Epithelial cell of alveolus of lung (primary cell): ENCODE measurements around the genes AMFR, MT1M, MT1B, SLC12A3 and CX3CL1.

DNA sequence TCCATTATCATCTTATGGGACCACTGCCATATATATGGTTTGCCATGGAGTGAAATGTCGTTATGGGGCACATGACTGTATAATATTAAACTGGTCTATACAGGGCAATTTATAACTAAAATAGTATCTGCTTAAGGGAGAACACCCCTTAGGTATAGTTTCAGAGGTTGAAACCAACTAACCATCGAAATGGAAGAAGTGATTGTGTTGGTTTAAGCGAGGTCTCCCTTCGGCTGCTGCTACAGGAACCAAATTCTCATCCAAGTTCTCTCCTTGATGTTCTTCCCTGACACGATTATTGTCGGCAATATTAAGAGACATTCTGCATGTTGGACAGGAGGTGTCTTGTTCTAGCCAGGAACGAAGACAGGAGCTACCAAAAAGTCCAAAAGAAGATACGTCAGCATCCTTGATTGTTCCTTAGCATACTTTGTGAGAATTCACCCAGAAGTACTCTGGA, 36.3 kb downstream of the AMFR start:
- RAMPAGE, long total RNA, result no peak
- RRBS, result no CpG with 5 or more reads among the region's 8 CpGs

DNA sequence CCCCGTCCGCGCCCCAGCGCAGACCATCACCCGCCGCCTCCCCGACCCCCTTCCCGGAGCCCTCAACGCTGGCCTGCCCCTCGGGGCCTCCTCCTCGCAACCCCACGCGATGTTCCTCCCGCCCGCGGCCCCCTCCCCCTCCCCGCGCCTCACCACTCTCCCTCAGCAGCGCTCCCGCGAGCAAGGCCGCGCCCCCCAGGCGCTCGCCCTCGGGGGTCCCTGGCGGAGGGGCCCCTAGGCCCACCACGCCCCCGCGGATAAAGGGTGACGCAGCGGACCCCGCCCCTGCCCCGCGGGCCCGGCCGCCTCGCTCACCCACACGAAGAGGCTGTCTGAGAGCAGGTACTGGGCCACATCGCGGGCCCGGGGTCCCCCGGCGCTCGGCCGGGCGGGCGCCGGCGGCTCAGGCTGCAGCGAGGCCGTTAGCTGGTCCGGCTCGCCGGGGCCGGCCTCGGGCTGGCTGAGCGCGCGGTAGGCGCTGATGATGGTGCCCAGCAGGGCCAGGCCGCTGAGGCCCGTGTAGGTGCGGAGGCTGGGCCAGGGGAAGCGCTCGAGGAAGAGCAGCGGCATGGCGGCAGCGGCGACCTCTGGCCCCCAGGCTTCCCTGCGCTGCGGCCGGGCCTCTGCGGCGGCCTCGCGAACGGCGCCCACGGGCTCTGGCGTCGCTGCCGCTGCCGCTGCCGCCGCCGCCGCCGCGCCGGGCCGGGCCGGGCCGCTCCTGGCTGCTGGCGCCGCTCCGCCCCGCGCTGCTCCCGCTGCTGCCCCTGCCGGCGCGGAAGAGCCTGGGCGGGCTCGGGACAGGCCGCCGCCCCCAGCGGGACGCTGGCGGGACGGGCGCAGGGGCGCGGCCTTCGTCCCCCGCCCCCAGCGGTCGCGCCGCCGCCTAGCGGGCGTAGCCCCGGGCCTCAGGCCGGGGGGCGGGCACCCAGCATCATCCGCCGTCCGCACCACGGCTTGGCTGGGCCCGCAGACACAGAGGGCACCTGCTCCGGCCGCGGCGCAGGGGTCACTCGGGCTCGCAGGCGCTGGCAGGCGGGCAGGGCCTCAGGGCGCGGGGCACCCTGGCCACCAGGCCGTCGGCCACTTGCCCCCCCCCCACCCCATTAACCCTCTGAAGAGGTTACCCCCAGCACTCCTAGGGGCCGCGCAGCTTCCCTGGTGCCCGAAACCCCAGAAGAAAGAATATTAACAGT, at the start of gene AMFR:
AMFR (minus strand) TSS at position 788 of the 1,193 bp plus-strand sequence.
- RAMPAGE, long total RNA, result no peak
- RRBS, result 2% methylated on average over 40 of the region's 146 CpGs

DNA sequence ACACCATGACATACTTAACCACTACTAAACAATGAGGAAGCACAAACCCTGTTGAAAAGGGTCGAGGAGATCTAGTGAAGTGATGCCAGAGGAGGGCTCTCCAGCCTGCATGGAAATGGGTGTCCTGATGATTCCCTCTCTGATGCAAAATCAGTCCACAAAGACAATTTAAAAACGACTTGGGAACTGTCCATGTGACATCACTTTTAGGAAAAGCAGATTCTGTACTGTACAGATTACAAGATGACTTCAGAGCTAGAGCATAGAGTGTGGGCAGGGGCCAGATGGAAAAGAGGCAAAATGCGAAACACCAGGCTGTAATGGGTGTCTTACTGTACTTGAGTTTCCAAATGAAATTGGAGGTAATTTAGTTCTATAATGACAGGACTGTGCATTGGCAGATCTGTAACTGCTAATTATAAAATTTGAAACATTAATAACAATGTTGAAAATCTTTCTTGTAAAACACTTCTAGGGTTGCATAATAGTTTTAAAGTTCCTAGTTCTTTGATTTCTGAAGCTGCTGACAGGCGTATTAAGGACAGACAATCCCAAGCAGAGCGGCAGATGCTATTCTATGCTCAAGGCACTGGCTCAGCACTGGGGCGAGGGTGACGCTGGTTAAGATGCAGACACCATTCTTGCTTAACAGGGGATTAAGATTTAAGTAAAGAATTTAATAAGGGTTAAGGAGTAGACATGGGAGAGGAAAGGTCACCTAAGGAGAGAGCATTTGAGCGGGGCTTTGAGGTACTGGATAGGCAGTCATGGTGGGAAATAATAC, 29.5 kb downstream of the OGFOD1 start:
- RAMPAGE, long total RNA, result no peak
- RRBS, result no CpG with 5 or more reads among the region's 8 CpGs

- RAMPAGE, long total RNA, result no peak
- RRBS, result 2% methylated on average over 24 of the region's 43 CpGs
These were observed at the start of gene MT1M for GRCh38 chr16:56632361-56633217. Gene MT1M, plus strand, starts transcription at chr16:56632659.

DNA sequence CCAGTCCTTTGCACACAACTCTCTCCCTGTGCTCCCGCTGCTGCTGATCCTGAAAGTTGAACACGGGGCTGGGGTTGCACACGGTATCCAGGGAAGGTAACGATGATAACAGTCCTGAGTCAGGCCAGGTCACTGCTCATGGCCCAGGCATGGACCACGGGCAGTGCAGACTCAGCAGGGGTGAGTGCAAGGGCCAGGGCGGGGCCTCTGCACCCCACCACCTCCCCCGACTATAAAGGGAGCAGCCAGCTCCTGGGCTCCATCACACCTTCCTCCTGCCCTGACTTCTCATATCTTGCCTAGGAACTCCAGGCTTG, at the start of gene MT1B:
MT1B (plus strand) TSS at position 262 of the 317 bp plus-strand sequence.
- RAMPAGE, long total RNA, result no peak
- RRBS, result no CpG with 5 or more reads among the region's 7 CpGs

- RAMPAGE, long total RNA, result no peak
- RRBS, result no CpG with 5 or more reads among the region's 10 CpGs
These were observed 337 bp downstream of the MT1X start for GRCh38 chr16:56682550-56683063.

GRCh38 chr16:56865078-56865515, at the start of gene SLC12A3:
Gene SLC12A3, plus strand, starts transcription at chr16:56865207.
- RAMPAGE, long total RNA, result no peak
- RRBS, result no CpG with 5 or more reads among the region's 16 CpGs

GRCh38 chr16:56872800-56873284, 7.8 kb downstream of the SLC12A3 start:
- RAMPAGE, long total RNA, result no peak
- RRBS, result no CpG with 5 or more reads among the region's 6 CpGs

DNA sequence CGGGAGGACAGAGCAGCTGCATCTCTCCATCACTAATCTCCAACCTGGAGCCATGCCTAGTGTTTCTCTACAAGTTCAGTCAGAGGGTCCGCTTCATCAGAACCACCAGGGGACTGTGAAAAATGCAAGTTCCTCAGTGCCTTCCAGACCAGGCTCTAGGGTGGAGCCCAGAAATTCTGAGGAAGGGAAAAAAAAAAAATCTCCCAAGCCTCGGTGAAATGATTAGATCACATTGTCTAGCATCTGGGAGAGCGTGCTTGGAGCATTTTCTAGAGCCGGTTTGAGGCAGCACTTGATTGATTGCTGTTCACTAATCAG, 22.4 kb upstream of the HERPUD1 start:
- RAMPAGE, long total RNA, result no peak
- RRBS, result 33% methylated on average over 1 of the region's 5 CpGs

- RAMPAGE, long total RNA, result no peak
- RRBS, result 2% methylated on average over 12 of the region's 47 CpGs
These were observed 668 bp upstream of the HERPUD1 start for GRCh38 chr16:56930929-56932018.

DNA sequence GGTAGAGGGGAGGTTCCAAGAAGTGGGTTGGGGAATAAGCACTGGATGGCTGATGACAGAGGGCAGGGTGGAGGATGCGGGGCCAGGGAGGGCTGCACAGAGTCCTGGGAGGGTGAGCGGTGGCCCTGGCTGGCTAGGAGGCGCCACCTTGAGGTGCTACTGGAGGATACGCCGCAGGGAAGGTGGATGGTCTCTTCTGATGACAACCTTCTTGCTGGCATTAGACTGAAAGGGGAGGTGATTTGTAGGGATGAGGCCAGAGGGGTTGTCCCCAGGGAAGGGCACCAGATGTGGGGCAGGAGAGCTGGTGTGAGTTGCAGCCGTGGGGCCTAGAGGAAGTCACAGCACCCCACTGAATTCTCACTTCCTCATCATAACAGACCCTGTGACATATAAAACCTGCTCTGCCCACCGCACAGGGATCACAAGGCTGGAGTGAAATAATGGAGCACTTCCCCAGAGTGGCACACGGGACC, 10.4 kb upstream of the CETP start:
- RAMPAGE, long total RNA, result no peak
- RRBS, result no CpG with 5 or more reads among the region's 8 CpGs

- RAMPAGE, long total RNA, result no peak
- RRBS, result no CpG with 5 or more reads among the region's 8 CpGs
These were observed 11.2 kb downstream of the NLRC5 start for GRCh38 chr16:57000341-57001122.

DNA sequence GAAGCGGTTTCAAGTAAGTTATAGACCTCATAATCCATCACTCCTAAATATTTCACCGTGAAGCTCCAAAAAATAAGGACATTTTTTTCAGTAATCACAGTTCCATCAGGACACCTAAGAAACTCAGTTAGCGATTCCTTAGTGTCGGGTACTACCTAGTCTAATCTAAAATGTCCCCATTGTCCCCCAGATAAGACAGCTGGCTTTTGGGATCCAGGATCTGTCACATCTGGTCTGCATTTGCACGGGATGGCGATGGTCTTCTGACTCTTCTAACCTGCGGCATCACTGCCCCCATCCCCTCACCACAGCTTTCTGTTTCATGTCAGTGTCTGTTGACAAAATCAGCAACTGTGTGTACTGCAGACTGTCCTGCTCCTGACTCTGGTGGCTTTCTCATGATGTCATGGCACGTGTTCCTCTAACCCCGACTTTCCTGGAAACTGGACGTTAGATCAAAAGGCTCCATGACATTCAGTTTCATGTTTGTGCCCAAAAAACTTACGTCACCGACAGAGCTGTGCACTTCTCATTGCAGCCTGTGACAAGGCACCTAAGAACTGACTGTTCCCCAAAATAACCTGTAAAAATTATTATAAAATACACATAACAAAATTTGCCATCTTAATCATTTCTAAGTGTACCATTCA, 30.1 kb upstream of the CPNE2 start:
- RAMPAGE, long total RNA, result no peak
- RRBS, result no CpG with 5 or more reads among the region's 12 CpGs

DNA sequence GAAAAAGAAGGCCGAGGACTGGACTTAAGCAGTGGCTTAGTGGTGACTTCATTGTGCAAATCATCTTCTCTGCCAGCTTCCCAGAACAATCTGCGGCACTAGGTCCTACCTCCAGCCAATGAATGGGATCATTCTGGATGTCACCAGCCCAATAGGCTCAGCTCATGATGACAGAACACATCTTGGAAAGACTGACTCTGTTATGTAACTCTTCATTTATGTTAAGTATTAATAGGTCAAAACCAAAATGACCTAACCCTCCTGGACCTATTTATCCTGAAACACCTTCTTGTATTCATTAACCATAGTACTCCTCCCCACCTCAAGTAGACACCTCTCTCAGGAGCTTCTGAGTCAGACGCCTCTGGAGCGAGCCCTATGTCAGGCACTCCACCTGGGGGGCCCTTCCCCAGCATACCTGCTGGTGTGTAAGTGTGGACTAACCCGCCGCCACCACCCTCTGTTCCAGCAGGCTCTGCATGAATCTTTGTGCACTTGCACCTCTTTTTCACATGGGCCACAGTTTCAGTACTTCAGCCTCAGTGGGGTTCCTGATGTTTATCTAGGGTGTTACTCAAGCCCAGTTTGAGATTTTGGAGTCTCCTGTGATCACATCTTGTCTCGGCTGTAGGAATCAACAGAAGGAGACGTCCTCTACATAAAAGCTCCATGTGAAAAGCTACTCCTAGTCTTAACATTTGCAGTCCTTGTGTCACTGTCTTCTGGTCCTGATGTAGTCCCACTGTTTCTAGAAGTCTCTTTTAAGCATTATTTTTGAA, 7.3 kb downstream of the ARL2BP start:
- RAMPAGE, long total RNA, result no peak
- RRBS, result no CpG with 5 or more reads among the region's 8 CpGs

DNA sequence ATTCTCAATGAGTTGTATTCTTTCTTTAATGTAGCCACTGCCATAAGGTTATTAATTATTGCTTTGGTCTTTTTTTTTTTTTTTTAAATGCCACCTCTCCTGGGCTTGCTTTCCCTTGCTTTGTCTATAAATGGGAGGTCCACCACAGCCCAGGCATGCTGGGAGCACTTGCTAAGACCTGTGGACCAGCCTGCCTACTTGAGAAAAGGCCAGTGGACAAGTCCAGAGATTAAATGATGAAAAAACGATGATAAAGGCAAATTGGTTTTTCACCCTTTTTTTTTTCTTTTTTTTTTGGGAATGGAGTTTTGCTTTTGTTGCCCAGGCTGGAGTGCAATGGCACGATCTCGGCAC, 8.5 kb downstream of the ARL2BP start:
- RAMPAGE, long total RNA, result no peak
- RRBS, result no CpG with 5 or more reads among the region's 3 CpGs

GRCh38 chr16:57316342-57317414, 32.2 kb upstream of the PLLP start:
- RAMPAGE, long total RNA, result no peak
- RRBS, result no CpG with 5 or more reads among the region's 9 CpGs

DNA sequence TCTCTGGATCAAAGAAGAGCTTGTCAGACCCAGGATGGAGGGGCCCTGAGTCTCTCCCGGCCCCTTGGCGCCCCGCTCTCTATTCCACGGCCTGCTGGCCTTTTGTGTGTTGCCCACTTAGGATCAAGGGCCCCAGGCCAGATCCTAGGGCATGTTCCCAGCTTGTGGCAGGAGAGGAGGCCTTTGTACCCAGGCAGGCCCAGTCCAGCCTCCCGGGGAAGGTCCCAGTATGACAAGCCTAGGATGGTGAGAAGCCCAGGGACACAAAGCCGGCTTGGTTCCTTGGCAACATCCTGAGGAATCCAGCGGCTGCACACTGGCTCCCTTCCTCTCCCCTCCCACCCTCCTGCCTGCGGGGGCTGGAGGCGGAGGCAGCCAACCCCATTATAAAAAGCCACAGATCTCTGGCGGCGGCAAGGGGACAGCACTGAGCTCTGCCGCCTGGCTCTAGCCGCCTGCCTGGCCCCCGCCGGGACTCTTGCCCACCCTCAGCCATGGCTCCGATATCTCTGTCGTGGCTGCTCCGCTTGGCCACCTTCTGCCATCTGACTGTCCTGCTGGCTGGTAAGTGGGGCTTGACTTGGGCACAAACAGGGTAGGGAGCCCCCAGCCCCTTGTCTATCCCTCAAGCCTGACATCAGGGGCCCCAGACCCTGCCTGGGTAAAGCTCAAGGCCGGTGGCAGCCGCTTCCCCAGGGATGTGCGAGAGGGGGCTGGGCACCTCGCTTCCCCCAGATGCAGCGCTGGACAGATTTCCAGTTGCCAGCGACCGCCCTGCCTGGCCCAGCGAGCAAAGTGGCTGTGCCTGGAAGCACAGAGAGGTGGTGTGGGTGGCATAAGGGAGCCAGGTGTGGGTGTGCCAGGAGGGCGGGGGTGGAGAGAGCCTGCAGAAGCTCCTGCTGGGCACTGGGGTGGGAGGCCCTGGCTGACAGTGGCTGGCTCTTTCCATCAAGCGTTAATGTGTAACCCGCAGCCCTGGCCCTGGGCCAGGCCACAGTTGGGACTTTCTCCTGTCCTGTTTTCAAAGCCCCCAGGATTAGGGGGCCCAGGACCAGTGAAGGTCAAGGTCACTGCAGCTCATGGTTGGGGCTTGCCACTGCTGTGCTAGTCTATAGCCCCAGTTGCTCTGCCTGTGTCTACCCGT, at the start of gene CX3CL1:
CX3CL1 (plus strand) TSS at position 416 of the 1,144 bp plus-strand sequence.
- RAMPAGE, long total RNA, result no peak
- RRBS, result 0% methylated on average over 1 of the region's 30 CpGs

GRCh38 chr16:57577708-57578300, 35.4 kb downstream of the ADGRG5 start:
- RAMPAGE, long total RNA, result no peak
- RRBS, result no CpG with 5 or more reads among the region's 4 CpGs

DNA sequence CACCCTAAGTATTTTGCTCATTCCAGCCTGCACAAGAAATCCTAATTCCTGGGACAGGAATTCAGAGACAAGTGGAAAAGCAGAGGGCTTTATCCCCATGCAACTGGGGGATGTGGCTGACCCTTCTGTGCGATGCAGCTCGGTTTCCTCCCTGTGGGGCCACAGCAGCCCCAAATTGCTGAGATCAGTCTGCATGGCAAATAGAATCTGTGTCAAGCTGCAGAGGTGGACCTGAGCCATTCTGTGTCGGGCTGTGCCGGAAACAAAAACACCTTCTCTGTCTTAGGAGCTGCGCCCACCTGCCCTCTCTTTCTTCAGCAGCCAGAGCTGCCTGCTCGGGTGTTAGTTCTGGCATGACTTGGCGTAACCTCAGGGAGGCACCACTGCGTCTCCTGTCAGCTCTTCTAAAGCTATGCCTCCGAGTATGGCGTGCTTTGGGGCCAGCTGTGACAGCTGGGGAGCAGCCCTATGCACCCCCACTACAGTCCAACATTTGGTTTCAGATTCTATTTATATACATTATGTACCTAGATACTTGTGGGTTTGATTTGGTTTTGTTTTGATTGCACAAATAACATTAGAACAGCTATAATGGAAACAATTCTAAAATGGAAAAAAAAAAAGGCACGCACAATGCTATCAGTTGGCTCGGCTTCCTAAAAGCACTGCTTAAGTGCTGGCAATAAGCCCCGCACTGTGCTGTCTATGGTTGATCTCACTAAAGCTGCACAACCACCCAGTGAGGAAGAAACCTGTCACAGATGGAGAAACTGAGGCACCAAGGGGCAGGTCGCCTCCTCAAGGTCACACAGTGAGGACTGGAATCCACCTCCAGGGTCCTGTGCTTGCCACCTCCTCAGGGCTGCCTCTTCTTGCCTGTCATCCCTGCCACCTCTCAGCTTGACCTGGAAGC, 18.8 kb upstream of the ADGRG1 start:
- RAMPAGE, long total RNA, result no peak
- RRBS, result no CpG with 5 or more reads among the region's 14 CpGs

- RAMPAGE, long total RNA, result no peak
- RRBS, result no CpG with 5 or more reads among the region's 14 CpGs
These were observed 5.9 kb upstream of the ADGRG1 start for GRCh38 chr16:57622383-57623020.